Osteocyte (in vitro differentiated cells): Measurements from ENCODE around the gene GLT1D1.

DNA sequence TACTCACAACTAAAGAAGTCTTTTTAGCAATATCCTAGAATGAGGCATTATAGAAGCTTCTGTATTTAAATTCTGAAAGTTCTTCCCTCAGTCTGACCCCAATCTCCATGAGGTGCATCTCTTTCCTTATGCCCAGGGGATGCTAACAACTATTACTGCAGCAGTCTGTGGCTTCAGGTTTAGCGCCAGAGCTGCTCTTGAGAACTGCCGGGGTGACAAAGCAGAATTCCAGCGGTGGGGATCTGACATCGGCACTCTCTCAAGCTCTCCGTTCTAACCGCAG, 155.8 kb upstream of the TMEM132C start:
- PRO-cap = no peak

- PRO-cap = no peak
Measured at GRCh38 chr12:128365525-128366440, 98.8 kb downstream of the TMEM132C start.

DNA sequence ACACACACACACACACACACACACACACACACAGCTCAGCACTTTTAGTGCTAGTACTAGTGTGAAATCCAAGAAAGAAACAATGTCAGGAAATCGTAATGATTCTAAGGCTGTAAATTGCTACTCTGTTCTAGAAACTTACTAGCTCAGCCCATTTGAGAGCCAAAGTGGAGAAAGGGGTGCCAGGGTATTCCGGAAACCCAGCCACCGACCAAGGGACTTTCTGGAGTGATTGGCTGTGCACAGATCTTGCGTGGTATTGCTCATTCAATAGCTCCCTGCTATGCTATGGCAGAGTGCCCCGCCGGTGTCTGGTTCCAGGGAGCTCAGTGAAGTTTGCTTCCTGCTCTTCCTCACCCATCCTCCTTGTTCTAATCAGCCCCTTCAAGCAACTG, 219.9 kb downstream of the TMEM132C start:
- PRO-cap = no peak

DNA sequence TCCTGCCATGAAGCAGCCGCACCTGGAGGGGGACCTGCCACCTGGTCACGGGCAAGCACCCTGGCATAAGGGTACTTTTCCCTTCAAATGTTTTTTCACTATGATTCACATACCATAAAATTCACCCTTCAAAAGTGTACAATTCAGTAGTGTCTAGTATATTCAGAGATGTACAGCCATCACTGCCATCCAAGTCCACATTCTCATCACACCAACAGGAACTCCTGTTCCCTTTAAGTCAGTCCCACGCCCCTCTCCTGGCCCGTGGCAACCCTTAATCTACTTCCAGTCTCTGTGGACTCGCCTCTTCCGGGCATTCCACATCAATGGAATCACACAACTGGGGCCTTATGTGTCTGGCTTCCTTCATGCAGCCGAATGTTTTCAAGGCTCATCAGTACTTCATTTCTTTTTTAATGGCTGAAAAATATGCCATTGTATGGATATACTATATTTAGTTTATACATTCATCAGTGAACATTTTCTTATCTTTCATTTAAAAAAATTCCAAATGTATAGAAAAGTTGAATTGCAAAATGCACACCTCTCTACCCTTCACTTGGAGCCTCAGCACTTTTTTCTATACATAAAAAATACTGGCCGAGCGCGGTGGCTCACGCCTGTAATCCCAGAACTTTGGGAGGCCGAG, 5.1 kb downstream of the SLC15A4 start:
- PRO-cap = no peak

DNA sequence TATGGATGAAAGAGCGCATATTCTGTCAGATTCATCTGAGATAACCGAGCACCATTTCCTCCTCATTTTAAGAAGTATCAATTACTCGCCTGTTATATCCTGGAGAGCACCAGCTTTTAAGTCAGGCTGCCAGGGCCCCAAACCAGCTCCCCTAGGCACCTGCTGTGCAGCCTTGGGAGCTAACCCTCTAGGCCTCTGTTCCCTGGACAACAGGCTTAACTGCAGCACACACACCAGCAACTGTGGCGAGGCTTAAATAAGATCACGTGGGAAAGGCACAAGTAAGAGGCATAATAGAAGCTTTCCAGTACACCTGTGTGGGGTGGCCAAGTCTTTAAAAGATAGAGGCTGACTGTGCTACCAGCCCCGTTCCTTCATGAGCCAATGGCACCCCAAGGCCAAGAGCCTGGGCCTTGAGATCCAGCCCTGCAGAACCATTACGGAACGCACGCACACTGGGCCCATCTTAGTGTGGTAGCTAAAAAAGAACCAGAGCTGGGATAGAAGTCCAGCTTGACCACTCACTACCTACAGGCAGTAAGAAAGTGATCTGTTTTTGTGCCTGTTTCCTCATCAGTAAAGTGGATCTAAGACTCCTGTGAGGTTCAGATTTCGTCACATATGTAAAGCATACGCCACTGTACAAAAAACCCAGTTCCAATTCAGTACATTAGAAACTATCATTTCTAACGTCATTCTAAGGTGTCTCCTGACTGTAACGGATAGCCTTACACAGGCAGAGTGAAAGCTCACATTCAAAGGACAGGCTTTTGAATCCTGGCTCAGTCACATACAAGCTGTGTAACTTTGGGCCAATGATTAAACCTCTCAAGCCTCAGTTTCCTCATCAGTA, 3.8 kb downstream of the SLC15A4 start:
- PRO-cap = no peak

GRCh38 chr12:128829596-128830409, 6.0 kb upstream of the SLC15A4 start:
- PRO-cap = no peak

GRCh38 chr12:128853104-128853720, at the start of gene GLT1D1:
Gene GLT1D1, plus strand, starts transcription at chr12:128853478.
- PRO-cap = no peak

DNA sequence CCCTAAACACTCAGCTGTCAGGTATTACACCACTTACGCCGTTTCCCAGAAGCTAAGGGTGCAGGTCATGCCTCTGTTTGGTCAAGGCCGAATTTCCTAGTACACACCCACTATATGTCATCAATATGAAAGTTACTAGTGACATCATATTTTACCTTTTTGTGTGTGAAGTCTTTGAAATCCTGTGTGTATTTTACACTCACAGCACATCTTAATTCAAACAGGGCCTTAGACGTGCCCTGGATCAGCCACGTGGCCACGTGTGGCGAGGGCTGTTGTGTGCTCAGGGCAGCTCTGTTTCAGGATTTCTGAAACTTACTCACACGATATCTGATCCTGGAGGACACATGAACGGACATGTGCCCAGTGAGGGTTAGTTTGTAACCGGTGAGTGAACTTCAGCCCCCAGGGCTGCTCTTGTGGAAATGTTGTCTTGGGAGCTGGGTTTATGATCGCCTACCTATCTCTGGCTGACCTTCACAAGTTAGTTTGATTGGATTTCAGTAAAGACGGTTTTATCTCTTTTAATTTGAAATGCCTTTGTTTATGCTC, 51.9 kb downstream of the GLT1D1 start:
- PRO-cap = no peak

DNA sequence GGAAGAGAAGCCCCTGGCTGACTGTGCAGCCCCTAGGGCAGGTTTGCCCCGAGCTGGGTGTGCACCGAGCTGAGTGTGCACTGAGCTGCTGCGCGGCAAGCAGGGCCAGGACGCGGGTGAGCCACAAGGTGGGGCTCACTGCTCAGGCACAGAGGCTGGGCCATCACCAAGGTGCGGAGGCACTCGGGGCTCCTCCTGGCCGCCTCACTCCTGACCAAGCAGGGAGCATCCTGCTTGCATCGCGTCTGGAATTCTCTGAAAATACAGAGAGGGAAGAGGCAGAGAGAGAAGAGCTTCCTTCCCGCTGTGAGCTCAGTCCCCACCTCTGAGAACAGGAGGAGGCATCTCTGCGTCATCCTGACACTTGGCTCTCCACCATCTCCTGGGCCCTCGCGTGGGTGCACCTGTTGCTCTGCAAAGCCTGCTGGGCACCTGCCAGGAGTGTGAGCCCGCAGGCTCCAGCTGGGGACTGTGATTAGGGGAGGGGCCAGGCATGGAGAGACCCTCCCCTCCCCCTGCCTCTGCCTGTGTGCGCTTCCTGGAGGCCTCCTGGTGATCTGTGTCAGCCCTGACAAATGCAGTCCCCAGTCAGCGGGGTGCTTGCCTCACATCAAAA, 116.3 kb downstream of the GLT1D1 start:
- PRO-cap = no peak

DNA sequence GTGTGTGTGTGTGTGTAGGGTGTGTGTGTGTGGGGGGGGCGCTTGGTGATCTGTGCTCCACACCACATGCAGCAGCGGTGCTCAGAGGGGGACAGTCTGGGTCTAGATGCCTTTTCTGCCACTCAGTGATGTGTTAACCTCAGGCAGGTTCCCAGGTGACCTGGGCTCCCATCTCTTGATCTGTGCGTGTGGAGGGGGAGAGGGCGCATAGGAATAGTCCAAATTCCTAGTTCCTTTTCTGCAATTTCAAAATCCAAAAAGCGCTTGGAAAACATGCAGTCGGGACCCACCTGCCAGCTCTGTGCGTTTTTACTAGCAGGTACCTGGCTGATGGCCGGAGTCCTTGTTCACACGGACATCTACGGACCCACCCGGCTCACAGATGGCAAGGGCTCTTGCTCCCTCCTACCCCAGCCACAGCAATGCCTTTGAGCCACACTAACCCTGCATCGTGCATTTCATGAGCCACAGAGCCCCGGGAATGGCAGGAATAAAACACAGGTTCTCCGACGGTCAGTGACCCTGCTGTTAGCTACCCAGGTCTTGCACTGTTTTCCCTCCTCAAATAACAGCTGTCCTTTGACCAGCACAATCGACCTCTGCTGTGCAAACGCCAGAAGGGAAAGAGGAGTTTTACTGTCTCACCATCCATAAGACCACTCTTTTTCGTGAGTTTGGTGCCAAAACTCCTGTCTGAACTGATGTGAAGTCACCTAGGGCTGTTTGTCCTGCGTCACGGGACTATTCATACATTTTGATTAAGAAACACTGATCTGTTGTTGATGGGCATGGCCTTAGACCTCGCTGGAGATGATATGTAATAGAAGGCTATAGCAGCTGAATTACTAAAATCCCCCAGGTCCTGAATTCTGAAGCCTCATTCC, 120.9 kb downstream of the GLT1D1 start:
- PRO-cap = no peak

- PRO-cap = no peak
Measured at GRCh38 chr12:129474123-129474416, 429.8 kb downstream of the TMEM132D start.

DNA sequence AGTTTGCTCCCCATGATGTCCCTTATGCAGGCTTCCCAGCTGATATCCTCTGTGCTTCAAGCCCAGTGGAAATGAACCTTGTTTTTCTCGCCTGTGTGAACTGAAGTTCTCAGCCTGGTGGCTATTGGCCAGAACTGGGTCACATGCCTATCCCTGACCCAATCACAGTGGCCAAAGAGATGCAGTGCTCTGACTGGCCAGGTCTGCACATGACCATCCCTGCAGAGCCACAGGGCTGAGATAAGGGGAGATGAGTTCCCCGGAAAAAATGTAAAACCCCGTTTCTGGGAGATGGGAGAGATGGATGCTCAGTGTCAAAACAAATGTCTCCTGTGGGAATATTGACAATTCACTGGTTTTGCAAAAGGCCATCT, 34.7 kb upstream of the FZD10 start:
- PRO-cap = no peak

DNA sequence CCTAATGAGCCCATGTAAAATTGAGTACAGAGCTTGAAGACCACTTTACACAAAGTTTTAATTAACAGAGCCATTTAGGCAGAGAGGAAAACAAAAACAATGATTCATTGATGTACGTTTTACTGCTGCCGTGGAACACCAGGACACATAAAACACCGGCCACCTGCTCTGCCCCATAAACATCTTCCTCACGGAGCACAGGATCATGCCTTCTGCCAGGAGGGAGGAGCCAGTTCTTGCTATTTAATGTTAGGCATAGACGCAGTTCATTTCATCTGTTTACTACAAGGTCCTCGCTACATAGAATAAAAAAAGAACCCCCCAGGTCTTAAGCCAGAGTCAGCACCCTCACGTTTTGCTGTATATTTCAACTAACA, 83.3 kb downstream of the RIMBP2 start:
- PRO-cap = no peak

GRCh38 chr12:130801358-130801865, 37.6 kb downstream of the STX2 start:
- PRO-cap = no peak

DNA sequence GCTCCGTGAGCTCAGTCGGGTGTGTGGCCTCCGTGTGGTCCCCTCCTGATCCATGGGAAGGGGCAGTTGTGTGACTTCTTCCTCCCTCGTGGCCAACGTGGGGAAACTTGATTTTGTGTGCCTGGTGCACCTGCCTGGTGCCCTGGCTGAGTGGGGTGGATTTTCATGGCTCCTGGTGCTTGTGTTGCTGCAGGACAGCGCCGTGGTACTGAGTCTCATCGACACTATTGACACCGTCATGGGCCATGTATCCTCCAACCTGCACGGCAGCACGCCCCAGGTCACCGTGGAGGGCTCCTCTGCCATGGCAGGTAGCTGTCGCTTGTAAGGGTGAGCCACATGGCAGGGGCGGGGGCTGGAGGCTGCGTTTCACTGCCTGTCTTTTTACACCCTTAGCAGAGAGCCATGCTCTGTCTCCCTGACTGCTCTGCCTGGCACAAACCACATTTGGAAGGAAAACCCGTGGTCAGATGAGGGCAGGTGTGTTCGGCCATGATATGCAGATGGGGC, 49.3 kb downstream of the ADGRD1 start:
- PRO-cap = no peak

GRCh38 chr12:131014879-131015747, 61.4 kb downstream of the ADGRD1 start:
- PRO-cap = no peak

DNA sequence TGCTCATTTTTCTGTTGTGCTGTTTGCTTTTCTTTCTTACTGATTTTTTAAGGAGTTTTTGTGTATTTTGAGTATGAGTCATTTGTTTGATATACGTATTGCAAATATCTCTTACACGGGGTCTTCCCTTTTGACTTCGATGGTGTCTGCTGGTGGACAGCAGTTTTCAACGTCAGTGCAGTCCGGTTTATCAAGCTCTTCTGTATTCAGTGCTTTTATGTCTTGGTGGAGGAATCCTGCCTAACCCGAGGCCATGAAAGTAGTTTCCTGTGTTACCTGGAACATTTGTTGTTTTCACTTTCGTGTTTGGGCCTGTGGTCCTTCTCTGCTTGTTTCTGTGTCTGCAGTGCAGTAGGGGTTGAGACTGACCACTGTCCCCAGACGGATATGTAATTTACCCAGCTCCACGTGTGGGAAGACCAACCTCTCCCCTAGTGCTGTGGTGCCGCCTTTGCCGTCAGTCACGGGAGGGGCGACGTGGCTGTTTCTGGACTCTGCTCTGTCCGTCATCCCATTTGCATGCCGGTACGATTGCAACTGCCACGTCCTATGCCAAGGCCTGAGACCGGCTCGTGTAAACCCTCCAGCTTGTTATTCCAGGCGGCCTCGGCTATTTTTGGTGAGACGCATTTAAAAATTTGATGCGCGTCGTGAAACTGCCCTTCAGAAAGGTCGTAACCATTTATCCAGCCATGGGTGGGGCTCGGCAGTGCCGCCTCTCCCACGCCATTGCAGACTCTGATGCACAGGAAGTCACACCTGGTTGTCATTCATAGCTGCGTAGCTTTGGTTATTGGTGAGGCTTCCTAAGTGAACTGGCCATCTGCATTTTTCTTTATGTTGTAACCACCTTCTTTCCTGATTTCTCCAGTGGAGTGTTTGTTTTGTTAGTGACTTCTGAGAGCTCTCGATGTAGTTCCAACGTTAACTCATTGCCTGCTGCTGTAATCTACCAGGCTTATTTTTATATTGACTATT, 74.9 kb downstream of the ADGRD1 start:
- PRO-cap = no peak

- PRO-cap = no peak
Measured at GRCh38 chr12:131050086-131050470, 96.4 kb downstream of the ADGRD1 start.

GRCh38 chr12:131221352-131222074, 267.8 kb downstream of the ADGRD1 start:
- PRO-cap = no peak

DNA sequence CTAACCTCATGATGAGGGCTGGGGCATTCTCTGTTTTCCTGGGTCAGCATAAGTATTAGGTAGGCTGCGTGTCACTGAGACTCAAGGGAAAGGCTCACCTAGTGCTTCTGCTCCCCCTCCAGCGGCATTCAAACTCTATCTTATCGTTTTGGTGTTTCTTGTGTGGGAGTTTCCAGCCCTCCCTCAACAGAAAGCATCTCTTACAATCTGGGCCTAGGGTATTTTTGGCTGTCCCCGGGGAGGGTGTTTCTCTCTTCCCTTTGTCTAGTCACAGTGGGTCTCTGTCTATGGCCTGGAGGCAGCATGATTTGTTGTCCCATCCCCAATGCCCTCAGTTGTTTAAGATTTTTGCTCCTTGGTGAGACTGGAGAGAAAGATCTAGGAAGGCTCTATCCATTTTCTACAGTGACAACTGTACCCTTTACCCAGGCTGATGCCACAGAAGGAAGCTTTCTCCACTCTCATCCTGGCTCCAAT, 286.0 kb downstream of the ADGRD1 start:
- PRO-cap = no peak